ENCODE data around the genes OR14K1 and PGBD2.

DNA sequence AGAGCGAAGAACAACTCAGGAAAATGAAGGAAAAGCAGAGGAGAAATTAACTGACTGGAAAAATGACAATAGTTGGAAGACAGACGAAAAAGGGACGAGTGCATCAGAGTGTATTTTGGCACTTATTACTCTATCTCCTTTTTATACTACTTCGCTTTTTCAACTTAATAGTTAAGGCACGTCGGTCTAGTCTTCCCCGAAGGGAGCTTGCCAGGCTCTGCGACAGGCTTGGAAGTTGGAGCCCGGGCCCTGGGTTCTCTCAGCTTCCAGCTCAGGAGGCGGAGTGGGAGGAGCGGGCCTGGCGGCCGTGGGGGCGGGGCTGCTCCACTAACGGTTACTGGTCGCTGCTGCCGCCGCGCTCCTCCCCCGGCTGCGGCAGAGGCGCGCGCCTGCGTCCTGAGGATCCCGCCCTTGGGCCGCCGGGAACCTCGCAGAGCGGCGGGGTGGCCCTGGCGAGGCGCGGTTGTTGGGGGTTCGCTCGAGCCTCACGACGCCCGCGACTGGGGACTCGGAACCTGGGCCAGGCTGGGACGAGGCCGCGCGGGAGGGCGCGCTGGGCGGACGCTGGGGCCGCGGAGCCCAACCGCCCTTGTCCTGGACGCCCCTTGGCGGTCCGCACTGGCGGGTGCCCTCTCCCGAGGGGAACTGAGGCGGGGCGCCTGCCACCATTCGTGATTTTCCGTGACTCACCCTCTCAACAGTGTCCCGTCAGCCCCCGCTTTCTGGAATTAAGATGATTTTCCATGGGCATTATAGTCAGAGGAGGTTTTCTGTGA, 22.4 kb downstream of the OR14L1P start:
- RRBS = 8% methylated on average over 9 of the region's 63 CpGs

GRCh38 chr1:247738383-247738691, at the start of gene OR14K1:
Gene OR14K1, plus strand, starts transcription at chr1:247738615.
- RRBS = no CpG with 5 or more reads among the region's 1 CpG

- RRBS = 7% methylated on average over 14 of the region's 44 CpGs
These were observed 11.6 kb upstream of the OR2L8 start for GRCh38 chr1:247936919-247937667.

DNA sequence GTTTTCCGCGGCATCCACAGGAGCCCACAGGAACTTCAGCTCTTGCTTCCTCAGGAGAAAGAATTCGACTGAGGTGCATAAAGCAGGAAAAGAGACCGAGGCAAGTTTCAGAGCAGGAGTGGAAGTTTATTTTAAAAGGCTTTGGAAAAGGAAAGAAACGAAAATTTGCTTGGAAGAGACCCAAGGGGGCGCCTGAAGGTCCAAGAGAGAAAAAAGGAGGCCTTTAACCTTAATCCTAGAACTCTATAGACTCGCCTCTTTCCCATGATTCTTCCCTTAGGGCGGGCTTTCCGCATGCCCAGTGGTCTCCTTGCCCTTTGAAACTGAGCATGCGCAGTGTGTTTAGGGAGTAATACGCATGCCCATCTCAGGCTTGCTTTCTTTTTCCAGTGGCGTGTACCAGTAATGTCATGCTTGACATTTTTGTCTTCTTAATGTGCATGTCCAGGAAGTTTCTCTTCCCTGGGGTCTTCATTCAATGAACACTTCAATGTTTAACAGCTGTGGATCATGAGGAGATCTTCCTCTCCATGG, 24.6 kb downstream of the LYPD8 start:
- RRBS = no CpG with 5 or more reads among the region's 12 CpGs

GRCh38 chr1:248905866-248906941, at the start of gene PGBD2:
Gene PGBD2, plus strand, starts transcription at chr1:248906235.
- RRBS = 1% methylated on average over 17 of the region's 89 CpGs

- RRBS = no CpG with 5 or more reads among the region's 2 CpGs
These were observed 7.9 kb downstream of the PGBD2 start for GRCh38 chr1:248913974-248914339.